Islet of Langerhans (tissue), 1 donor: ENCODE data around the genes KCP and CPA2.

- RRBS: 22% methylated on average over 2 of the region's 37 CpGs
Measured at GRCh38 chr7:128831162-128832236, 1.3 kb downstream of the FLNC start.

DNA sequence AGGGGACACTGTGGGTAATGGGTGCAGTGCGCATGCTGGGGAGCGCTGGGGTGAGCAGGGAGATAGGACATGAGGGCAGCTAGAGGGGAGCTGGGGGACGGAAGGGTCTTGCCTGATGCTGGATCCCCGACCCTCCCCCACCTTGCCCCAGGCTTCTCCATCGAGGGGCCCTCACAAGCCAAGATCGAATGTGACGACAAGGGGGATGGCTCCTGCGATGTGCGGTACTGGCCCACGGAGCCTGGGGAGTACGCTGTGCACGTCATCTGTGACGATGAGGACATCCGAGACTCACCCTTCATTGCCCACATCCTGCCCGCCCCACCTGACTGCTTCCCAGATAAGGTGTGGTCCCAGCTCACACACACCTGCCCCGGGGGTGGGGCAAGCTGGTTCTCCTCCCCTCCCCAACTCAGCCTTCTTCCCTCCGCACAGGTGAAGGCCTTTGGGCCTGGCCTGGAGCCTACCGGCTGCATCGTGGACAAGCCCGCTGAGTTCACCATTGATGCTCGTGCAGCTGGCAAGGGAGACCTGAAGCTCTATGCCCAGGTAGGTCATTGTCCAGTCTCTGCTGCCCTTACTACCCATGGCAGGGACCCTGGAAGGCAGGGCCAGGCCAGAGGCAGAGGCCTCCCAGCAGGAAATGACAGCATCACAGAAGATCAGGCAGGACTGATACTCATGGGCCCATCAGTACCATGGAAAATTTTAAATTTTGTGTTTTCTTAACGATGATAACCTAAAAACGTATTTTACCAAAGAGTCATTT lies 11.0 kb downstream of the FLNC start:
- RRBS: 85% methylated on average over 2 of the region's 23 CpGs

GRCh38 chr7:128863533-128863756 lies 789 bp downstream of the ATP6V1F start:
- RRBS: no CpG with 5 or more reads among the region's 3 CpGs

GRCh38 chr7:128883578-128884652 lies 17.8 kb downstream of the ATP6V1FNB start:
- RRBS: 77% methylated on average over 5 of the region's 24 CpGs

GRCh38 chr7:128910571-128910918 lies at the start of gene KCP:
Gene KCP (minus strand): TSS chr7:128910709.
- RRBS: 10% methylated on average over 5 of the region's 33 CpGs

- RRBS: 67% methylated on average over 4 of the region's 13 CpGs
Measured at GRCh38 chr7:128933039-128933565, 4.6 kb upstream of the IRF5 start.

DNA sequence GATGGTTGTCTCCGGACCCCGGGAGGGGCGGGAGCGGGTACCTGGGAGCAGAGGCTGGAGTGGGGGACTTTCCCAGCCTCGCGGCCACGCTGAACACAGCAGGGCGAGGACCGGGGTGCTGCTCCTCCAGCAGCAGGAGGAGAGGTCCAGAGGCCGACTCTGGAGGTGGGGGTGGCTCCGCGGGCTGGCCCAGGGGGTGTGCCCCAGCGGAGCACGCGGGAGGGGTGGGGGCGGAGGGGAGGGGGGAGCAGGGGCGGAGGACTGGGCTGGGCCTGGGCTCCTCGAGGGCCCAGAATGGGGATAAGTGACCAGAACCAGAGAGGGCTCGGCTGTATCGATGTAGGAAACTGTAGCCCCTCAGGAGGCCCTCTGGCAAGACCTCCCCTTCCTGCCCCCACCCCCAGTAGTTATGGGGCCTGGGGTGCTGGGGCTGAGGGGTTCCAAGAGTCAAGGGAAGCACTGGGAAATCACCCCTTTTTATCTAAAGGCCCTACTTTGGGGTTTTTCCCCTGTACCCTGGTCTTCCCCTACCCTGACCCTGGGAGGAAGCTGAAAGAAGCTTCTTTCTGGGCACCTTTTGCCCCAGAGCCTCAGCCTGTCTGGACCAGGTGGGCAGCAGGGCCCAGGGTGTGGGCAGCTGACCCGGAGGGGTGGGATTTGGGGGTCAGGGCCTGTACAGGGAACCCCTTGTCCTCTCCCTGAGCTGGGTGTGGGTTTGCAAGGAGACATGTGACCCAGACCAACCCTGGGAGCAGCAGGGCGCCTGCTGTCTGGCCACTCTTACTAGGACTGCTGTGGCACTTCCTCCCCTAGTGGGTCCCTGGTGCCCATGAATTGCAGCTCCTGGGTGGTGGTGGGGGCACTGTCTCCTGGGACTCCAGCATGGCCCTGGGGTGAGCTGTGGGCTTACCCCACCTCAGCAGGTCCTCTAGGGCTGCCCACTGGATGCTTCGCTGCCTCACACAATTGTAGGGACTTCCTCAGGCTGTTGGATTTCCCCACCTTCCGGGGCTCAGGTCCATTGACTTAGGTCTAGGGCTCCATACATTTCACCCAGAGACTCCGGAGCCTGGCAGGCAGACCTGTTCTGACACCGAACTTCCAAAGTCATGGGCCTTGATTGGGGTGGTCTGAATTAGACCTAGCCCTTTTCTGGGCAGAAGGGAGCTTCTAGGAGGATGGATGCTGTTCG lies 1.5 kb downstream of the IRF5 start:
- RRBS: 28% methylated on average over 4 of the region's 27 CpGs

DNA sequence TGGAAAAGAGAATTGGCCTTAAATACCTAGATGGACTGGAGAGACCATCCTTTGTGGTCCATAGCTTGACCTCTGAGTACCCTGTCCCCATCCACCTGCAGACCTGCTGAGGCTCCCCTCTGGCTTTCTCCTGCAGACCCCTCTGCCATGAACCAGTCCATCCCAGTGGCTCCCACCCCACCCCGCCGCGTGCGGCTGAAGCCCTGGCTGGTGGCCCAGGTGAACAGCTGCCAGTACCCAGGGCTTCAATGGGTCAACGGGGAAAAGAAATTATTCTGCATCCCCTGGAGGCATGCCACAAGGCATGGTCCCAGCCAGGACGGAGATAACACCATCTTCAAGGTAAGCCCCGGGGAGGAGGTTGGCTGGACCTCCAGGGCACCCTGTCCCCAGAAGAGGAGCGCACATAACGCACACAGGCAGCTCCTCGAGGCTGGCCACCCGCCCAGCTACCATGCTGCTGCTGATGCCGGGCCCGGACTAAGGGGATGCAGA lies 4.3 kb downstream of the IRF5 start:
- RRBS: no CpG with 5 or more reads among the region's 13 CpGs

GRCh38 chr7:128947158-128947643 lies 9.5 kb downstream of the IRF5 start:
- RRBS: no CpG with 5 or more reads among the region's 13 CpGs

GRCh38 chr7:129146103-129146976 lies 1.8 kb downstream of the TSPAN33 start:
- RRBS: no CpG with 5 or more reads among the region's 9 CpGs

- RRBS: no CpG with 5 or more reads among the region's 2 CpGs
Measured at GRCh38 chr7:129239275-129239799, 14.5 kb downstream of the AHCYL2 start.

- RRBS: no CpG with 5 or more reads among the region's 6 CpGs
Measured at GRCh38 chr7:129278825-129279397, 54.1 kb downstream of the AHCYL2 start.

DNA sequence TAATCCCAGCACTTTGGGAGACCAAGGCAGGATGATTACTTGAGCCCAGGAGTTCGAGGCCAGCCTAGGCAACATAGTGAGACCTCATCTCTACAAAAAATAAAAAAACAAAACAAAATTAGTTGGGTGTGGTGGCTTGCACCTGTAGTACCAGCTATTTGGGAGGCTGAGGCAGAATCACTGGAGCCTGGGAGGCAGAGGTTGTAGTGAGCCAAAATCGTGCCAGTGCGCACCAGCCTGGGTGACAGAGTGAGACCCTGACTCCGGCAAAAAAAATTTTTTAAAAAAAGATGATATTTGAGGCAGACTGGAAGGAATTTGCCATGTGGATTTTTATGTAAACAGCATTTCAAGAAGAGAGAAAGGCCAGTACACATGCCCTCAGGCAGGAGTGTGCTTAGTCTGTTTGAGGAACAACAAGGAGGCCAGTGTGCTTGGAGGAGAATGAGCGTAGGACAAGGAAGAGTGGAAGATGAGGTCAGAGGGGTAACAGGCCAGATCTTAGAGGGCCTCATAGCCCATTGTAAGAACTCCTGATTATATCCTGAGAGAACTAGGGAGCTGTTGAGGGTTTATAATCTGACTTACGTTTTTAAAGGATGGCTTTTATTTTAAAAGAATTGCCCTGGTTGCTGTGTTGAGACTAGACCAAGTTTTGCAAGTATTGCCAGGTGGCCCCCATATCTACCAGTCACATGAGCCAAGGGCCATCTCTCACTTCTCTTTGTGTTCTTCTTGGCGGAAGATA lies 17.2 kb upstream of the STRIP2 start:
- RRBS: no CpG with 5 or more reads among the region's 7 CpGs

GRCh38 chr7:129780743-129781265 lies 169.3 kb downstream of the NRF1 start:
- RRBS: 8% methylated on average over 14 of the region's 32 CpGs

DNA sequence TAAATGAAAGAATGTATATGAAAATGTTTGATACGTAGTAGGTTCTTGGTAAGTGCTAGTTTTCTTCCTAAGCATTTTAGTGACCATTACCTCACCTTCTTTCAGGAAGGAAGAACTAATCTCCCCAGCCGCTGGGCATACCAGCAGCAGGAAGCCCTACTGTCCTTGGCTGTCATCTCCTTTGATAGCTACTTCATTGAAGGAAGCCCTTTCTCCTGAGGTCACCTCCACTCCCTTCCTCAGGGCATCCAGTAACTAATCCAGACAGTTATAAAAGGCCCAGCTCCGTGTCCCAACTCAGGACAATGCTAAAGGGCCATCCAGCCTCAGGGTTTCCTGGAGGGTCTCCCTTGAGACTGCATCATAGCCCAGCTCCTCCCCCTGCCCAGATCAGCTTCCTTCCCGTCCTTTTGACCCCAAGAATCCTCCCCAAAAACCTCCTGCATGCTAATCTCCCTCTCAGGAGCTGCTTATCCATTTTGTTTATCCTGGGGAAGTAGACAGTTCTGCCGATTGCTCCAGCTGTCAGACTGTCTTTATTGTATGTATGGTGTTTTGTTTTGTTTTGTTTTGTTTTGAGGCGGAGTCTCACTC lies 8.3 kb upstream of the ZC3HC1 start:
- RRBS: no CpG with 5 or more reads among the region's 6 CpGs

DNA sequence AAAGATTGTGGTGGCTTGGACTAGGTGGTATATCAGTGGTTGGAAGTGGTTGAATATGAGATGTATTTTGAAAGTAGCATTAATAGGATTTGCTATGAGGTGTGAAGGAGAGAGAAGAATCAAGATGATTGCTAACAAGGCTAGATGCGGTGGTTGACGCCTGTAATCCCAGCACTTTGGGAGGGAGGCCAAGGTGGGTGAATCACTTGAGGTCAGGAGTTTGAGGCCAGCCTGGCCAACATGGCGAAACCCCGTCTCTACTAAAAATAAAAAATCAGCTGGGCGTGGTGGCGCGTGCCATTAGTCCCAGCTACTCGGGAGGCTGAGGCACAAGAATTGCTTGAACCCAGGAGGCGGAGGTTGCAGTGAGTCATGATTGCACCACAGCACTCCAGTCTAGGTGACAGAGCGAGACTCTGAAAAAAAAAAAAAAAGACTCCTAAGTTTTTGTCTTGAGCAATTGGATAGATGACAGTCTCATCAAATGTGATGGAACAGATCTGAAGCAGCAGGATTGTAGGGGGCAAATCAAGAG lies 14.1 kb downstream of the KLHDC10 start:
- RRBS: no CpG with 5 or more reads among the region's 10 CpGs

GRCh38 chr7:130157632-130158438 lies 47.4 kb downstream of the TMEM209 start:
- RRBS: no CpG with 5 or more reads among the region's 12 CpGs

DNA sequence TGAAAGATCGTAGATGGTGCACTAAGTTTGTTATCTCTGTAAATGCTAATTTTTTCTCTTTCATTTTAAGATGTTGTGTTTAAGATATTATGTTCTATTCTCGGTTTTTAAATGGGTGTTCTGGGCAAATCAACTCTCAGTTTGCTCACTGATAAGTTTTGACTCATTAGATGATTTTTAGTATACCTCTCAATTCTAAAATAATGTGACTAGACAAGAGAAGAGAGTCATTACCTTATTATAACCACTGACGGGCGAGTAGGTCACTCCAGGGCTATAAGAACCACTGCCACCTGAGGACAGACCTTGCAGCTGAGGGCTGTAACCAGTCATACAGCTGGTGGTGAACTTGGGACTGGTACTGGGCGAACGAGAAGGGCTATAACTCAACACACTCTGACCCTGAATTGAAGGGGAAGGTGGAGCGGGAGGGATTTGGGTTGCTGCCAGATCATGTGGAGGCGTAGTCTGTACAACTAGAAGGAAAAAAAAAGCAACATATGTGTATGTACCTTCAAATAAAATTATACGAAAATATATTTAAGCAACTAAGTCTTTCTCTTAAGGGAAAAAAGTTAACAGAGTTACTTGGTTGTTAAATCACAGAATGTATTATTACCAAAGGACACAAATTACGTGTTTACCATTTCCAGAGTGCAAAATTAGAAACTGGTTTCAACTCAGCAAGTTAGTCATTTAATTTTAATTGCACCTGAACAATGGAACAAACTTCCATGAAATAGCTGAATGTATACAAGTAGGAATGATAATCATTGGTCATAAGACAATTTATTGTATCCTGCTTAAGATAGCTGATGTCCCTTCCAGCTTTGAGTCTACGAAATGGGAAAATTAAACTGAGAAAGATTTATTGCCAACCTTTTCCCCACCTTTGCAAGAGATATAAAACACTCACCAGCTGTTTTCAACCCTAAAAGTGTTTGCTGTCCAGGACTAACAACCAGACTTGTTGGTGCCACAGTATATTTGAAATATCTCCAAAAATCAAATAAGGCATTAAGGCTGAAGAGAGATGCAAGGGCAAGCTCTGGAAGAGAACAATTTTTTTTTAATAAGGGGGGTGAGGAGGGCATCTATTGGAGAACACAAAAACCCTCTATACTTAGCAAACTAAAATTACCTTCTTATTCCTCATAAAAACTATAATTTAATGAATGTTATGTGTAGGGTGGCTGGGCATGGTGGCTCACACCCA lies 3.2 kb downstream of the TMEM209 start:
- RRBS: no CpG with 5 or more reads among the region's 11 CpGs

GRCh38 chr7:130266430-130267030 lies at the start of gene CPA2:
Gene CPA2 (plus strand): TSS chr7:130266863.
- RRBS: no CpG with 5 or more reads among the region's 2 CpGs

DNA sequence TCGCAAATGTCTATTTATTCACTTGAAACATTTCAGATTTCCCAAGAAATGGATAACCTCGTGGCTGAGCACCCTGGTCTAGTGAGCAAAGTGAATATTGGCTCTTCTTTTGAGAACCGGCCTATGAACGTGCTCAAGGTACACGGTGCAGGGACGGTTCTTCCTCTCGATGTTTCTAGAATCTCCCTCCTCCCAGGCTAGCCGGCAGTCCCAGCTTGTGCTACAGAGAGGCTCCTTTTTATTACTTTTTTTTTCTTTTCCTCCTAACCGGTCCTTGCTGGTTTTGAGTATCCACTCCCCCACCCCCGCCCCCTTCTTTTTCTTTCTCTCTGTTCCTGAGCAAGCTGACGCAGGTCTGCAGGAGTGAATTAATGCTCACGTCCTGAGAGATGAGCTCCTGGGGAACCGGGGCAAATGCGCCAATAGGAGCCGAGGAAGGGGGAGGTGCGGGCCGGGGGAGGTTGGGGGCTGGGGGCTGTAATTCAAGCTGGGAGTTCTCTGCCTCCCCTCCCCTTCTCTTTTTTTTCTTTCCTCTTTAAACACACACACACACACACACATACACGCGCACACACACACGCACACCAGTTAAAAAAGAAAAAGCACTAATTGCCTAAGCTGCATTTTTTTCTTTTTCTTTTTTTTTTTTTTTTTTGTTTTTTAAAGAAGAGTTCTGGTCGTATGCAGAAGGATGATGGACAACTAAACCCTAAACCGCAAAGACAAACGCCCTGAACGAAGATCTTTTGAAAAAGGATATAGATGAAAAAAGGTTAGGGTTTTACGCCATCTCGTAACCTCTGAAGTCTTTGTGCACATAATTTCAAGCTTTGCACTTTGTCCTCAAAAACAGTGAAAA lies 6.6 kb downstream of the CPA2 start:
- RRBS: 9% methylated on average over 10 of the region's 26 CpGs